Right cardiac atrium (tissue), 1 donor: ENCODE measurements around the genes RPS6KL1, PGF and MLH3.

GRCh38 chr14:73763345-73763769 is 3.3 kb upstream of the MIDEAS start:
- PRO-cap = no peak

GRCh38 chr14:73771822-73772245 is 11.7 kb upstream of the MIDEAS start:
- PRO-cap = no peak

GRCh38 chr14:73785434-73786424 is 25.6 kb upstream of the MIDEAS start:
- PRO-cap = bidirectional peak, plus-strand start at chr14:73785769, minus-strand start at chr14:73785623; bidirectional peak, plus-strand start at chr14:73786101, minus-strand start at chr14:73785987; bidirectional peak, plus-strand start at chr14:73786177, minus-strand start at chr14:73786214

DNA sequence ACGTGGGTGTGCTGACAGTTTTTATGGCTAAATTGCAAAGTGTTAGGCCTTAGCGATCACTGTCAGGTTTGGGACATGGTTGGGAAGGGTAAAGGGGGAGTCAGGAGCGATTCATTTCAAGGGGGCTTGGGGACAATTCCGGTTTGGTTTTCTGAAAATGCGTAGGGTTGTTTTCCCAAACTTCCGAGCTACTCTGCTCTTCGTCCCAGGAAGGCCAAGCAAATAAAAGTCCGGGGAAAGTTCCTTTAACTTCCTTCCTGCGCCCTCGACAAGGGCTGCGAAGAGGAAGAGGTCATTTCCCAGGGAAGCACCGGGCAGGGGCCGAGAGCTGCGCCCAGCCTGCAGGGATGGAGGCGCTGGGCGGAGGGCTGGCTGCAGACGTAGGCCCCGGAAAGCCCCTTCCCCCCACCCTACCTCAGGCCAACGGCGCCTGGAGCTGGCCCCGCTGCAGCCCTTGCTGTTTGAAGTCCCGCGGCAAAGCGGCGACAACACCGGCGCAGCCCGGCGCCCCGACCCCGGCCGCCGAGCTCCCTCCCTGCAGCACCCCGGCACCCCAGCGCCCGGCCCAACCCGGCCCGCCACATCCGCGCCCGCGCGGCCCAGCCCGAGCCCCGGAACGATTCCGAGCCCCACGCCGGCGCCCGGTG is 26.4 kb upstream of the MIDEAS start:
- PRO-cap = bidirectional peak, plus-strand start at position 296 of the sequence, minus-strand start at position 195 of the sequence

DNA sequence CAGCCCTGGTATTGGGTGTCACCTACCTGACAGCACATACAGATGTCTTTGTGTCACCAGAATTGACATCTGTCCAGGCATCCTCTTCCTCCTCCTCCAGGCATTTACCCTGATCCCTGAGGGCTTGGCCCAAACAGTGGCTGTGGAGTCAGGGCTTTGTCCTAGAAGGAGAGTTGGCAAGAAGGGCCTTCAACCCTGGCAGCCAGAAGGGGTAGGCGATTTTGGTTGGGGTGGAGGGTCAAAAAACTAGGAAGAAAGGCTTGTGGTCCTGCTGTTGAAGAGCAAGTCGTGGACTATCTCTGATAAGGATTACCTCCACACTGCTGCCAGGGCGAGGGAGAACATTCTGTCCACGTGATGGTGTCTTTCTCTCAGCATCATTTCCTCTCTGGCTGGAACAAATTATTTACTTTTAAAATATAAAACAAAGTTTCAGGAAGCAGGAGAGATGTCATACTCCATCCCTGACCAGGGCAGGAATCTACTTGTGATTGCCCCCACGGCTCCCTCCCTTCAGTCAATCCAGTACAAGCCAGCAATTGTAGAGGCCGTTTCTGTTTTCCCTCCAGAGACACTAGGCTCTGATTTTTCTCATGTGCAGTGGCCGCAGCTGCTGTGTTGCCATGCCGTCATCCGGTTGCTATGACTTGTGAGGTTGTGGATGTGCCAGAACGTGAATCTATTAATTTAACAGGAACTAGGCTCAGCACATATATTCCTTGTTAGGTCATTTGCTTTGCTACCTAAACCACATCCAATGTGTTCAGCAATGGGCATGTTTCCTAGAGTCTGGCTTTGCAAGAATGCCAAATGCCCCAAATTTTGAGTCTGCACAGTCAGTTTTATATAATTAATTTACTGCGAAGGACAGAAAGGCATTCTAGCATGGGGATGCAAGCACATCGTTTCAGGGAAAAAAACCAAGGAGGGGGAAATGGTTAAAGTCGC is 30.0 kb upstream of the MIDEAS start:
- PRO-cap = no peak

- PRO-cap = no peak
These were observed 23.1 kb downstream of the ENTPD5 start for GRCh38 chr14:73995768-73996600.

- PRO-cap = no peak
These were observed 21.7 kb upstream of the VRTN start for GRCh38 chr14:74326551-74327012.

DNA sequence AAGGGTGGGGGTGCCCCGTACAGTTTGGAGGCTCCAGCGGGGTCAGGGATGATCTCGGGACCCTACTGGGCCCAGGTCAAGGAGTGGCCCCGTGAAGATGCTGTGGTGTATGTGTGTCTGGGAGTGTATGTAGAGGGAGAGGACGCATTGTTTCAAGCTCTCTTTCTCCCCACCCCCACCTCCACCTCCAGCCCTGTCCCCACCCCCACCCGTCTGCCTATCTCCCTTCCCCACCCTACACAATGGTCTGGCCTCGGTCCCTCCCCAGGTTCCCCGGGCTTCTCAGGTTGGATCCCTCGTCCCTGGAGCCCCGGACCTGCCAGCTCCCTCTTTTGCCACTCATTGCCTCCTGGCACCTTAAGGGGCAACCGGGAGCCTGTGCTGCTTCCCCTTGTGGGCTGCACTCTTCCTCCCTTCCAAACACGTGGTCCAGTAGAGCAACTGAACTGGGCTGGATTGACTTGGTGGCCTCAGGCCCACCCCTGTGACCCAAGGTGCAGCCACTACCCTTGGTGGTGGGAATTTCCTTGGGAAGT is 483 bp downstream of the VRTN start:
- PRO-cap = no peak

GRCh38 chr14:74402726-74403306 is 23.2 kb downstream of the SYNDIG1L start:
- PRO-cap = no peak

GRCh38 chr14:74500018-74501107 is 6.8 kb downstream of the ISCA2 start:
- PRO-cap = no peak

GRCh38 chr14:74570261-74570669 is 41.8 kb downstream of the LTBP2 start:
- PRO-cap = no peak

- PRO-cap = no peak
These were observed 16.8 kb downstream of the DLST start for GRCh38 chr14:74898468-74898899.

DNA sequence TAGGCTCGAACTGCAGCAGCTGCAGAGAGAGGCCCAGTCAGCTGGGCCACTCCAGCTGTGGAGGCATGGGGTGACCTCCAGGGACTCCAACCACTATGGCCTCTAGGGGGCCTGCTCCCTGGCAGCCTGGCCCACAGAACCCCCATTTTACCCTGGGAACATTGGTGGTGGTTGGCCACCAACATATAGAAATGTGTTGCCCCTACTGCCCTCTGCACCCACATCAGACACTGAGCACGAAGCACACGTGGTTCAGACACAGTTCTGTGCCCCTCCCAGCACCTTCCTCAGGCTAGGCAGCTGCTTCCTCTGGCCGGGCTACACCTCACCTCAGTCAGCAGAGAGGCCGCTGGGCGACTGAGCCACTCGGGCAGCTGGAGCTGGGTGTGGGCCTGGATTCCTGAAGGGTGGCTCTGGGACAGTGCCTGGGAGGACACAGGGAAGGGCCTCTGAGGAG is 15.9 kb downstream of the RPS6KL1 start:
- PRO-cap = no peak

GRCh38 chr14:74923001-74923639 is at the start of gene RPS6KL1:
Gene RPS6KL1 (minus strand): TSS chr14:74923260.
- PRO-cap = unidirectional peak, minus-strand start at chr14:74923248

- PRO-cap = bidirectional peak, plus-strand start at chr14:74942012, minus-strand start at chr14:74941772
These were observed 13.8 kb downstream of the PGF start for GRCh38 chr14:74941545-74942096.

GRCh38 chr14:74955077-74956164 is at the start of gene PGF:
Gene PGF (minus strand): TSS chr14:74955597.
- PRO-cap = bidirectional peak, plus-strand start at chr14:74955707, minus-strand start at chr14:74955597

DNA sequence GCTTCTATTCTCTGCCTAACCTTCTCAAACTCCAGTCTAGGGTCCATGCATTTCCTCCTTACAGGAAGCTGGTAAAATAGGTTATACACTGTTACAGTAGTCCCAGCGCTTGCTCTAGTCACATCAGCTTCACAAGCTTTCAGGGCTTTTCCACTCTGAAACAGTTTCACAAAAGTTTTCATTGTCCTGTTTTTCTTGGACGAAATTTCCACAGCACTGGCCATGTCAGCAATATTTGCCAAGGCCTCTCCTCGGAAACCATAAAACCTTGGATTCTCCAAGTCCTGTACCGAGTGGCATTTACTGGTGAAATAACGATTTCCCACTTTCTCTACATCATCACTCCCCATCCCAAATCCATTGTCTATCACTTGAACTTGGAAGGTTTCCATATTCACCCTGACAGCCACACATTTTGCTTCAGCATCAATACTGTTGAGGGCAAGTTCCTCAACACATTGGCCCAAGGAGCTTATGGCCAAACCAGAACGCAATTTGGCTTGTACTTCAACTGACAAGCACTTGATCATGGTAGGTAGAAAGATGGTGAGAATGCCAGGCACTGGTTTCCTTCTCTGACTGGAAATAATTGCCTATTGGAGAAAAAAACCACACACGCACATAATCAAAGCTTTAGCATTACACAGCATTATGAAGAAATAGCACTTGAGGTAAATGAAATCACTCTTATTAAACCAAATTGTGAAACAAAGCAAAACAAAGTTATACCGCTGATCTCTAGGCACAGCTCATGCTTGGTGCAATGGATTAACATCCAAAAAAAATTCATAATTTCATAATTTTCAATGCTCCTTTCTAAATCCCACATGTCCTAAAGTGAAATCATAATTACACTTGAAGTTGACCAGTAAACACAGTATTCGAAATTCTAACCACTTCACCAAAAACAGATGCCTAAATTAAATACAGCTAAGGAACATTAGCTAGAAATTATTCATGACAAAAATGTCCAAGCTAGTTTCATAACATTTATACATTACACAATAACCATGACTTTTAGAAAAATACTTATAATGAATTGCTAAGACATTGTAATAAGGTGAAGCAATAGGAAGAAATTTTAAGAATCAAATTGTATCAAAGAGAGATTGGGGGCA is 1.8 kb downstream of the MLH3 start:
- PRO-cap = no peak

DNA sequence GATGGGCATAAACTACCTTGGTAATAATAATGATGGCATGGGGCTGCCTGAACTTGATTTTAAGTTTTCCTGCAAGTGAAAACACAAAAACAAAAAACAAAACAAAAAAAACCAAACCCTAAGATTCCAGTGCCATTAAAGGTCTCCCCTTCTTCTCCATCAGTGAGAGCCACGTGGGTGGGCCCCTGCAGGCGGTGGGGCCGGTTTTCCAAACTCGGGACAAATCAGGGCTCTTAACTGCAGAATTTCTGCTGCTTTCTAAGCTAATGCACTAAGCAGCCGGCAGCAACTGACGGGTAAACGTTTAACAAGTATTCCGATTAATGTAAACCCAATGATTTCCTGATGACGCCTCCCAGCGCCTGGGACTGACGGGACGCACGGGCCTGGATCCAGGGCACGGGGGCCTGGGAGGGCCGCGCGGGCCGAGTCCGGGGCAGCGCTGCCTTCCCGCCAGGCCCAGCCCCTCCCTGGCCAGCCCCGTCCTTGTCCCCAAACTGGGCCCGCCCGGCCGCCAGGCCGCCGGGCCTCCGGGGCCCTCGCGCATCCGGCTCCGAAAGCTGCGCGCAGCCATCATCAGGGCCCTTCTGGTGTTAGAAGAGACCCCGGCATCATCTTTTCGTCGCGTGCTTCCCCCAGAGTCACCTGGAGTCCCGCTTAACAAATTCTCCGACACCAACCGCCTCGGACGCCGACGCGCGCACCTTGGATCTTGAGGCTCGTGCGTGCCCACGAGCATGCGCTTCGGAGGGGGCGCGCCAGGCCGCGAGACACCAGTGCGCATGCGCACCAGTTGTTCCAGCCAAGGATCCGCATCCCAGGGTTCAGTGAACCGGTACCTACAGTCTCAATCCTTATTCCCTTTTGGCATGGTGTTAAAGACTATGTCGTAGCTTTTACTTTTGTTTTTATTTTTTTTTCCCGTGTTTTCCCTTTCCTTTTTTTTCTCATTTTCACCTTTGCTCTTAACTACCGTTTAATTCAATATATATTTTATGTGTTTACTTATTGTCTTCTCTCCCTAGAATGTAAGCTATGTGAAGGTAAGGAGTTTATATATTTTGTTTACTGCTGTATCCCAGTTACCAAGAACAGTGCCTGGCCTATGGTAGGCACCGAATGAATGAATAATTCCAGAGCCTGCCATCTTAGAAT is at the start of gene MLH3:
Gene MLH3, minus strand, starts transcription at position 733 of the 1,155 bp plus-strand sequence.
- PRO-cap = bidirectional peak, plus-strand start at position 522 of the sequence, minus-strand start at position 364 of the sequence; bidirectional peak, plus-strand start at position 792 of the sequence, minus-strand start at position 707 of the sequence

GRCh38 chr14:75124007-75124684 is 2.7 kb downstream of the NEK9 start:
- PRO-cap = no peak

DNA sequence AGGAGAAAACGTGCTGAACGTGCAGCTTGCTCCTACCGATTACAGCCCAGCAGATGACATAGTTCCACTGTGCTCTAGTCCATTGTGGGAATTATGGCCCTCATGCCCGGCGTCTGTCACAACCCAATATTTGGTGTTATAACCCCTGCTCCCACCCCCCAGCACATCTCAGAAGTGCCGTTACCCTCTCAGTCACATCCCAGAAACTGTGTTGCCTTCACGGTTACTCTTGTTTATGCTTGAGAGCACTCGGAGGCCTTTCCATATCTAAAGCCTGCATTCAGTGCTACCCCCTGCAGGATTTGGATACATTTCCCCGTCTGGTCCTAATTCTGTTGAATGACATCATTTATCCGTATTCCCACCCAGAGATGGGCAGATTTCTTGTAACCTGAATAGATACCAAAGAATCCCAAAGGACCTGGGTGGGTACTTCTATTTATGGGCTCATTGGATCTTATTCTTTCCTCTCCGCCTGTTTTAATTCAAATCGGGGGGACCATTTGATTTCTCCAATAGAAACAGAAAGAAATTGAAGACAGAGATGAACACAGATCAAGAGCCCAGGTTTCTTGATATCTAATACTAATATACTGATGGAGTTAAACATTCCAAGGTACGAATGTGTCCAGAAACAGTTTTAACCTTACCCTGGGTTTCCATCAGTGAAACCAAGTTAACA is 19.1 kb upstream of the FOS start:
- PRO-cap = unidirectional peak, minus-strand start at position 237 of the sequence